Anterior vena cava (tissue), 1 donor: ENCODE measurements around the gene NOP14.

GRCh38 chr4:2534782-2535236, 1.6 kb upstream of the FAM193A start:
- PRO-cap, result no peak

DNA sequence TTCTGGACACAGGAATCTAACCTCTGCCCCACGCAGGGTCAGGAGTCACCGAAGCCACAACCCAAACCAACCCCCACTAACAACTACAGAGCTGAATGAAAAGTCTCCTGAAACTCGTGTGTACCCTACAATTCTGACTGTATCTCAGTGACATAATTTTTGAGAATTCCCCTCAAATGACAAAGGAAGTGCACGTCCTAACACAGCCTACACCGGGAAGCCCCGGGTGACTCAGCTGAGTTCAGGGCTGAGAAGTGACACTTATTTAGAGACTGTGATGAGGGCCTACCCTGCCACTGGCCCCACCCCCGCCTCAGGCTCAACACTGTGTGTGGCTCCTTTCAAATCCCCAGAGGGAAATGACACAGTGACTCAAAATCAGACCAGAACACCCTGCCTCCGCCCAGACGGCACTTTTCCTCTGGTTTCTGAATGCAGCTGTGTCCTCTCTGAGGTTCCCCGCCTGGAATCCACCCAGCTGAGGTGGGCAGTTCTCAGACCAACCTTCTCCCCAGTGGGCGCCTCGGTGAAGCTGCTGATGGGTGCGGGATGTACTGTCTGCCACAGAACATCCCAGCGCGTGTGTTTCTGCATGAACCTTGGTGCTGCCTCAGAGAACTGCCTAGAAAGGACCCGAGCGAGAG, 9.9 kb downstream of the TNIP2 start:
- PRO-cap, result unidirectional peak, plus-strand start at position 413 of the sequence

- PRO-cap, result unidirectional peak, minus-strand start at chr4:2787334
Measured at GRCh38 chr4:2786877-2787812, 5.7 kb upstream of the SH3BP2 start.

DNA sequence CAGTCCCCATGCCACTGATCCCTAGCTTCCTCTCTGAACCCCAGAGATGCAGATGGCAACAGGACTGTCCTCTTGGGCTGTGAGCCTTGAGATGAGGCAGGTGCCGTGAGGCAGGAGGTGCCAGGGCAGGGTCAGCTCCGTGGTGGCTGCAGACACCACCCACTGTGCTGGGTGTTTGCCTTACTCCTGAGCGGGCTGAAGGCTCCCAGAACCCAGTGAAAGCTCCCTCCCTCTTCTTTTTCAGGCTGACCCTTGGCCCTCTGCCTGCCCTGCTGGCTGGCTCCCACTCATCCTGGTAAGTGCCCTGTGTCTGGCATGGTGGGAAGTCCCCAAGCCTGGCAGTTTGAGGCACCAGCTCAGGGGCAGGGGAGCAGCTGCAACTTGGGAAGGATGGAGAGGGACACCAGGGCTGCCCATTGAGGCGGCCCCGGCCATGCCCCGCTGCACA, 16.7 kb downstream of the SH3BP2 start:
- PRO-cap, result no peak

- PRO-cap, result no peak
Measured at GRCh38 chr4:2817727-2818318, 24.9 kb downstream of the SH3BP2 start.

GRCh38 chr4:2893842-2894138, 40.8 kb downstream of the MFSD10 start:
- PRO-cap, result no peak

- PRO-cap, result no peak
Measured at GRCh38 chr4:2900516-2901265, 33.9 kb downstream of the MFSD10 start.

DNA sequence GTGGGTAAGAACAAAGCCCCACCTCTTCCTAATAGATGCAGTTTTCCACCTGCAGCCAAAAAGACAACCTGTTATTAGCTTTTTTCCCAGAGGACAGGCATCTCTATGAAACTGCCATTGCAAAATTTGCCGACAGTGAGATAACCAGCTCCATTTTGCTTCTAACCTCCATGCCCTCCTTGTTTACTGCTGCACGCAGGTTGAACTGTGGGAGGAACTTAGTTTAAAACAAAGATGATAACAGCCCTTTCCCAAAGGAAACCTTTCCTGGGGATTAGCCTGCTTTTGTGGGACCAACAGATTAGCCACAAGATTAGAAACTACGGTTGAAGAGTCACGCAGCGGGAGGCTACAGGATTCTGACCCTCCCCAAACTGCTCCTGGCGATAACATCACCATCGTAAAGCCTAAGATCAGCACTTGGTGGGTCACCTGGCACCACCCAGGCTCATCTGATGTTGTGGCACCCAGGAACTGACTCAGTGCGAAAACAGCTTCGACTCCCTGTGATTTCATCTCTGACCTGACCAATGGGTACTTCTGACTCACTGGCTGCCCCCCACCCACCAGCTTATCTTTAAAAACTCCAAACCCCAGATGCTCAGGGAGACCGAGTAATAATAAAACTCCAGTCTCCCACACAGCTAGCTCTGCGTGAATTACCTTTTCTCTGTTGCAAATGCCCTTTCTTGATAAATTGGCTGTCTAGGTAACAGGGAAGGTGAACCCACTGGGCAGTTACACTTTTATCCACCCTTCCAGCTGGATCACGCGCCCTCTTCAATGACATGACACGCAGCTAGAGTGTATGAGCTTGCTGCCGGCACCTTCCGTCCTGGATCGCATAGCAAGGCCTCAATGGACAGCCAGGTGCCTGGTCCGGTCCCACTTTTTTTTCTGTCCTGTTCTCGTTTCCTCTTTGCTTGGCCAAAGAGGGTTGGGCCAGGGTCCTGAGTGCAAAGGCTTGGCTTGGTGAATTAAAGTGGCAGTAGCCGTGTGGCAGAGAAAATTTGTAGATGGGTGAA, 1.4 kb upstream of the MFSD10 start:
- PRO-cap, result no peak

GRCh38 chr4:2937664-2938220, 3.1 kb upstream of the MFSD10 start:
- PRO-cap, result no peak

- PRO-cap, result unidirectional peak, minus-strand start at chr4:2963195; bidirectional peak, plus-strand start at chr4:2963580, minus-strand start at chr4:2963355
Measured at GRCh38 chr4:2962741-2963524, at the start of gene NOP14. NOP14 (minus strand) TSS chr4:2963406.

DNA sequence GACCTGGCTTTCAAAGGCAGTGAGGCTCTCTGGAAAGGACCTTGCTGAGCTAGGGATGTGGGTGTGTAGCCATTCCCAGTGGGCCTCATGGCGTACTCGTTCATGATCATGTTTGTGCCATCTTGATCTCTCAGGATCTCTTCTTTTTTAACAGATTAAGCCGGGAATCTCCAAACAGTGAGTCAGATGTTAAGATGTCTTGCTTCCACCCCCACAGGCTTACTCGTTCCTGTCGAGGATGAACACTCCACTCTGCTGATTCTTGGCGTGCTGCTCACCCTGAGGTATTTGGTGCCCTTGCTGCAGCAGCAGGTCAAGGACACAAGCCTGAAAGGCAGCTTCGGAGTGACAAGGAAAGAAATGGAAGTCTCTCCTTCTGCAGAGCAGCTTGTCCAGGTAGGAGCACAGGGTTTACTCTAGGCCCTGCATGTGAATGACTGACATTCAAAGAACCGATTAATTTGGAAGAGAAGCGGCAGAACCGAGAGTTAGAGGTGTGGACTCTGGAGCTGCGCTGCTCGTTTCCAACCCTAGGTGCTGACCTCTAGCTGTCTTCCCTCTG, 41.5 kb downstream of the HTT start:
- PRO-cap, result no peak

GRCh38 chr4:3223372-3223599, 25.7 kb upstream of the MSANTD1 start:
- PRO-cap, result no peak

GRCh38 chr4:3780145-3780705, 14.0 kb downstream of the ADRA2C start:
- PRO-cap, result no peak

DNA sequence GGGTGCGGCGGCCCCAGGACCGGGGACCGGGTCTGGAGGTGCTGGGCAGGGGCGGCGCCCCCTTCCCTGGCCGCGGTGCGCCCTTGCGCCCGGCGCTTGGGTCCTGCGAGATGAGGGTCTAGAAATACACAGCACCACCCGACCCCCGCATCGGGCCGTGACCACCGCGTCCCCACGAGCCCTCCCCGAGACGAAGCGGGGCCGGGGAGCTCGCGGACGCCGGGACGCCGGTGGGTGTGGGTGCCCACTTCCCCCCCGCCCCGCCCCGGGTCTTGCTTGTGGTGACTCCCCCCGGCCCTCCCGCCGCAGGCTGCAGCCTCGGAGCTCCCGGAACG, 360 bp downstream of the NSG1 start:
- PRO-cap, result no peak

GRCh38 chr4:4524091-4524884, 17.6 kb downstream of the STX18 start:
- PRO-cap, result no peak

DNA sequence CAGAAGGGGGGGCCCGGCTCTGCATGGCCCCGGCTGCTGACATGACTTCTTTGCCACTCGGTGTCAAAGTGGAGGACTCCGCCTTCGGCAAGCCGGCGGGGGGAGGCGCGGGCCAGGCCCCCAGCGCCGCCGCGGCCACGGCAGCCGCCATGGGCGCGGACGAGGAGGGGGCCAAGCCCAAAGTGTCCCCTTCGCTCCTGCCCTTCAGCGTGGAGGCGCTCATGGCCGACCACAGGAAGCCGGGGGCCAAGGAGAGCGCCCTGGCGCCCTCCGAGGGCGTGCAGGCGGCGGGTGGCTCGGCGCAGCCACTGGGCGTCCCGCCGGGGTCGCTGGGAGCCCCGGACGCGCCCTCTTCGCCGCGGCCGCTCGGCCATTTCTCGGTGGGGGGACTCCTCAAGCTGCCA, 414 bp downstream of the MSX1 start:
- PRO-cap, result no peak

- PRO-cap, result no peak
Measured at GRCh38 chr4:4969164-4969811, 50.0 kb downstream of the CYTL1 start.

GRCh38 chr4:5662784-5663655, 45.3 kb downstream of the EVC2 start:
- PRO-cap, result no peak

- PRO-cap, result no peak
Measured at GRCh38 chr4:5740868-5741323, 29.9 kb downstream of the EVC start.

- PRO-cap, result no peak
Measured at GRCh38 chr4:5869807-5870670, 22.8 kb downstream of the CRMP1 start.